Bronchus (tissue), 1 donor: ENCODE data around the genes MTRFR and TCTN2.

- PRO-cap, result no peak
Observed at GRCh38 chr12:122896318-122896658, 364 bp upstream of the VPS37B start.

DNA sequence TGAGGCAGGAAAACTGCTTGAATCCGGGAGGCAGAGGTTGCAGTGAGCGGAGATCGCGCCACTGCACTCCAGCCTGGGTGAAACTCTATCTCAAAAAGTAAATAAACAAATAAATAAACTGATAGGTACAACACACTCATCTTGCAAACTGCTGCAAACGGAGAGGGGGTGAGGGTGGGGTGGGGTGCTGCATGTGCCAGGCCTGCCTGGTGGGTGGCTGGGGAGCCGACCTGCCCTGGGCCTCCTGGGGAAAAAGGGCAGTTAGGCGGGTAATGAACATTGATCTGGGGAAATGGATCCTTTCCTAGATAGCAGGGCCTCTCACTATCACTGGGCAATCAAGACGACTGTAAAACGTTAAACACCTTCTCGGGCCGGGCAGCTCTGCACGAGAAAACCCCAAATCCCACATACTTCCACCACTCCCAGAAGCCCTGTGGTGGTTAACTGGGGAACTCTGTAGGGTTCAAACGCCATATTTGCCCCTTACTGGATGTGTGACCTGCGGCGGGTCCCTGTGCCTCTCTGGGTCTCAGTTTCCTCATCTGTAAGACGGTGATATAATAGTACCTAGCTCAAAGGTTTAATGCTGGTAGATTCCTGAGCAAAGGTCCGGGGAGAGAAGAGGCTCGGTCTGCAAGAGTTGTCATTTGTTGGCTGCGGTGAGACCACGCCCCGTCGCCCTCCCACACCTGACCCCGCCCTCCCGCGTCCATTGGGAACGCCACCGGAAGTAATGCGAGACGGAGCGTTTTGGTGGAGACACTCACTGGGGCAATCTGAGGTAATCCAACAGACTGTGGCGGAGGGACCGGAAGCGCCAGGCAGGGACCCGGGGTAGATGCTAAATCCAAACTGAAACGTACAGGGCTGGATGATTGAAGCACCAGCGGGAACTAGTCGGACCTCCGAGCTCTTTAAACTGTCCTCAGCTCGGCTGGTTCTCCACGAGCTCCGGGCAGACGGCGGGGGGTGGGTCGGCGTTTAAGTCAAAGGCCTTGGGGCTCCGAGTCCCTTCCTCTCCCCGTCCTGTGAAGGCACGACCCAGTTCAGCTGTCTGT, 769 bp upstream of the OGFOD2 start:
- PRO-cap, result bidirectional peak, plus-strand start at position 795 of the sequence, minus-strand start at position 624 of the sequence

DNA sequence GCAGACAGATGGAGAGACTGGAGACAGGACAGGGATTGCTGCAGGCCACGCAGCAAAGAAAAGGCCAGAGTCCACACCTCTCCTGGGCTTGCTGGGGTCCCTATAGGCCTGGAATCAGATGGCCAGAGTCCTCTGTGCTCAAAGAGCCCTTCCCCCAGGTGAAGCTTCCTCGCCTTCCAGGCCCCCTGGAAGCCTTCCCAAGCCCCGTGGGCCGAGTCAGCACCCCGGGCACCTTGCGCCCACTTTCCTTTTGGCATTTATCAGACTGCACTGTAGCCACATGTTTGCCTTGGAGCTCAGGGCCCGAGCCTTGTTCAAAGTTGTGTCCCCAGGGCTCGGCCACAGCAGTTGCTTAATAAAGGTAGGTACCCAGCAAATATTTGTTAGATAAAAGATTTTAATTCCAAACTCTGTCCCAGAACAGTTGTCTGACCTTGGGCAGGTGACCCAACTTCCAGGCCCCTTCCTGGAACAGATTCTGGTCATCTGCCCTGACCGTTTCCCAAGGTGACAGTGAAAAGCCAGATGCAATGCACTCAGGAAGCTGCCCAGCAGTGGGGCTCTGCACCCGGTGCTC, 81.4 kb downstream of the PITPNM2 start:
- PRO-cap, result no peak

DNA sequence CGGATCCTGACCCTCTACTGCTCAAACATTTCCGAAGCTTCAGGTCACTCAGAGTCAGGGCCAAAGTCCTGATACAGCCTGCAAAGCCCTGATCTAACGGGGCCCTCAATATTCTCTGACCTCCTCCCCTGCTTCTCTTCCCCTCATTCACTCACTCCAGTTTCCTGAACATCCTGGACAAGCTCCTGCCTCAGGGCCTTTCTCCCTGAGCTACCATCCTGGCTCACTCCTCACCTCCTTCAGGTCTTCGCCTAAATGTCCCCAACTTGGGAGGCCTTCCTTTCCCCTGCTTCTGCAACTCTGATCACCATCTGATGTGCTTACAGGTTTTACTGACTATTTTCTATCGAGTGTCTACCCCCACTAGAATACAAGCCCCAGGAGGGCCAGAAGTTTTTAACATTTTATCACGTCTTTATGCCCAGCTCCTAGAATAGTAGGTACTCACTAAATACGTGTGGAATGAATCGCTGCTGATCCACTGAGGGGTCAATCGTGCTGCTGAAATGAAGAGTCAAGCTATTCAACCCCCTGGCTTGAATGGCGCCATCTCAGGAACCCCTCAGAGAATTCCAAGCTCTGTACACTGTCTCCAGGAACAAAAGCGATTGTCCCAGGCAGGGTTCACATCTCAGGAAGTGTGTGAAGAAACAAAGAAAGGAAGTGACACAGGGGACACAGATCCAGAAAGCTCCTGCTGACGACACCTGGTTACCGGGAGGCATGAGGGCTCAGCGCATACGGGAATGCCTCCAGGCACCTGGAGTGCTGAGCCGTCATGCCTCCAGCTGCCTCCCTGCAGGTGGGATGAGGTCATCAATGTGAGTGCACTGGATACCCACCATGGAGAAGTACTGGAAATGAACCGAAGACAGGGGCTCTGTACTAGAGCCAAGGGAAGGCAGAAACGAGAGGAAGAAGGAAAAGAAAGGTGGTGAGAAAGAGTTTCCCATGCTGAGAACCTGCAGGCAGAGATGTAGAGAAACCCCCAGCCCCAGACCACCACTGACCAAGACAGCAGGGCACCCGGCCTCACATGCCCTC, 45.7 kb downstream of the PITPNM2 start:
- PRO-cap, result no peak

DNA sequence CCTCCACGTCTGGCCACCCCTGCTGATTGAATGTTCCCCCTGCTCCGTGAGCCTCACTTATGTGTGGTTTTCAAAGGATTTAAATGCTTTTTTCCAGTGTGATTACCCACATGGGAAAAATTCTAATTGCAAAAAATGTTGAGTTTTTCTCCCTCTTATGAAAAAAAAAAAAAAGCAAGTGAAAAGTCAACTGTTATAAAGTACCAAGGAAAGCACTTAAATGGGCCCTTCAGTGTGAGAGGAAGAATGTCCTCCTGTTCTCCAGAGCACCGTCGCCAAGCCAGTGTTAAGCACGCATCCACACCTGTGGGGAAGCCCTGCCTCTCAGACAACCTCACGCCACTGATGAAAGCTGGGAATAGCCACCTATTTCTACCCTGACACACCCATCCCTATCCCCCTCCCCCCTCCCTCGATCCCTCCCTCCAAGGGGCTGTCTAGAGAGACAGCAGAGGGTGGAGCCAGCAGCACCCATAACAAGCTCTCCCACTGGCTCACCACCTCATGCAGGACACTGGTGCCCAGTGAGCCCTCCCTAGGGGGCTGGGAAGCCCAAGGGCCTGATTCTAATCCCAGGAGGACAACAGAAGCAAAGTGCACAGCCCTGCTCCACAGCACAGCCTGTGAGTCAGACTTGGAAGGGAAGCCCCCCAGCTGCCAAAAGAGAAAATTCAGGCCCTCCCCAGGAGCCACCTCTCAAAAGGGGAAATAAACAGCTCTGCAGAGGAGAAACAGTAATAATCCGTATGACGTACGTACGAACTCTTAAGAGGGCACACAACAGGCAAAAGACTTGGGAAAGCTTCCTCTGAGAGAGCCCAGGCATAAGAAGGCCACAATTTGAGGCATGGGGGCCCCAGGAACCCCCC, 7.9 kb downstream of the PITPNM2 start:
- PRO-cap, result bidirectional peak, plus-strand start at position 505 of the sequence, minus-strand start at position 344 of the sequence; bidirectional peak, plus-strand start at position 811 of the sequence, minus-strand start at position 625 of the sequence

- PRO-cap, result bidirectional peak, plus-strand start at chr12:123233449, minus-strand start at chr12:123233142; bidirectional peak, plus-strand start at chr12:123233712, minus-strand start at chr12:123233642
Observed at GRCh38 chr12:123233300-123234006, at the start of gene MTRFR. MTRFR (plus strand) TSS chr12:123233436.

DNA sequence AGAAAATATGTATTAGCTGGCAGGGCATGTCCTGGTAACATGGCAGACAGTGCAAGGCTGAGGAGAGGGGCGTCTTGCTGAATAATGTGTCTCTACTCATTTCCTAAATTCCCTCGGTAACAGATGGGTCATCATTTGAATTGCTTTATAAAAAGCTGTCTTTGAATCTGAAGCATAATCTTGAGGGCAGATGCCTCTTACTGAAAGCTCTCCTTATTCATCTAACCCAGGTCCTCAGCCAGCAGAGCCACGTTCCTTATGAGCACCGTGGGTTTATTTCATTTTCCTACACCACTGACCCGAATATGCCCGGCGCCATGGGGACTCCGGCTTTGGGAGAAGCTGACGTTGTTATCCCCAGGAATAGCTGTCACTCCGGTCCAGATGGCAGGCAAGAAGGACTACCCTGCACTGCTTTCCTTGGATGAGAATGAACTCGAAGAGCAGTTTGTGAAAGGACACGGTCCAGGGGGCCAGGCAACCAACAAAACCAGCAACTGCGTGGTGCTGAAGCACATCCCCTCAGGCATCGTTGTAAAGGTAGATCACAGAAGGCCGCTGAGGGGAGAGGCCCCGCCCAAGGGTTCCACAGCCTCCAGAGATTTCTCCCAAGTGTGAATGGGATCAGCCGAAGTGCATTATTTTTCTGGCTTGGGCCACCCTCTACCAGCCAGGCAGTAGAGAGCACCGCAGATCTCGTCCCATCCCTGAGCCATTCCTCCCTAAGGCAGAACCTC, 18.1 kb downstream of the CDK2AP1 start:
- PRO-cap, result no peak

DNA sequence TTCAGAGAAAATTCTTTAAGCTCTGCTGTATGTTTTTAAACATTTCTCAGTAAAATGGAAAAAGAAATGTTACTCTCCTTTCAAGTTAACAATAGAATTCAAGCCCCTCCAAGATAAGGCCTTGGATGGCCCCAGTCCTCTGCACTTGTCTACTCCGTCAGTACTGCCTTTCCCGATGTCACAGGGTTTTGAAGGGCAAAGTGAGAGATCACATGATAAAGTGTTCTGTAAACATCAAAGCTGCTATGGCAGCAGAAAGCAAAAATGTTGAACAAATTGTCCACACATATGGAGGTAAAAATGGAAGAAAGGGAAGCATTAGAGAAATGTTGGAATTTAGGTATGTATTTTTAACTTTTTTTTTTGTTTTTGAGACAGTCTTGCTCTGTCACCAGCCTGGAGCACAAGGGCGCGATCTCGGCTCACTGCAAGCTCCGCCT, 33.5 kb upstream of the CDK2AP1 start:
- PRO-cap, result no peak

DNA sequence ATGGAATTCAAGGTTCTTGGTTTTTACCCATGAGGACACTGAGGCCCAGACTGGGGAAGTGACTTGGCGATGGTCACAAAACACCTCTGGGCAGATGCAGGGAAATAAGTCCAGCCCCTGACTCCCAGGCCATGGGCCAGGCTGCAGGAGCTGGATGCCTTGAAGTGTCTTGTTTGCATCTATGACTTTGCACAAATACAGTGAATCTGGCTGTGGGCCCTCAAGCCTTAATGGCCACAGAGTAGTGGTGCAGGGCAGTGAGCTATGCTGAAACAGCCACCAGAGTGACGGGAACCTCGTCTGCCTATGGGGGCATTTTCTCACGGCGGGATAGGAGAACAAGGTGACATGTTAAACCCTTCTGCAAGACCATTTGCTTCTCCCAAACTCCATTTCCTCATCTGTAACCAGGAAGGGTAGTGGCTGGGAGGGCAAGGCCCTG, 3.9 kb downstream of the KMT5A start:
- PRO-cap, result no peak

DNA sequence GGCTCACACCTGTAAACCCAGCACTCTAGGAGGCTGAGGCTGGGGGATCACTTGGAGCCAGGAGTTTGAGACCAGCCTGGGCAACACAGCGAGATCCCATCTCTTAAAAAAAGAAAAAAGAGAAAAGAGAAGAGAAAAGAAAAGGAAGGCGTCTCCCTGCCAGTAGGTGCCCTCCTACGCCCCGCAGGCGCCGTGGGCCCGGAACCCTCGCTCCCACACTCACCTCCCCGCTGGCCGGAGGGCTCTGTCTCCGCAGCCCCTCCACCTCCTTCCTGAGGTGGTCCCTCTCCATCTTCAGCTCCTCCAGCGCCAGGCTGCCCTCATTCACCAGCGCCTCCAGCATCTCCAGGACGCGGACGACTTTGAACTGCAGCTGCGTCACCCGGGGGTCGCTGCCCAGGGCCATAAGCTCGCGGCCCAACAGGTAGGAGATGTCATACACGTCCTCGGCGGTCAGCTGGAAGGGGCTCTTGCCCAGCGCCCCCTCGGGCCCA, 578 bp downstream of the RILPL2 start:
- PRO-cap, result no peak

GRCh38 chr12:123471405-123471733, 13.4 kb downstream of the SNRNP35 start:
- PRO-cap, result no peak

DNA sequence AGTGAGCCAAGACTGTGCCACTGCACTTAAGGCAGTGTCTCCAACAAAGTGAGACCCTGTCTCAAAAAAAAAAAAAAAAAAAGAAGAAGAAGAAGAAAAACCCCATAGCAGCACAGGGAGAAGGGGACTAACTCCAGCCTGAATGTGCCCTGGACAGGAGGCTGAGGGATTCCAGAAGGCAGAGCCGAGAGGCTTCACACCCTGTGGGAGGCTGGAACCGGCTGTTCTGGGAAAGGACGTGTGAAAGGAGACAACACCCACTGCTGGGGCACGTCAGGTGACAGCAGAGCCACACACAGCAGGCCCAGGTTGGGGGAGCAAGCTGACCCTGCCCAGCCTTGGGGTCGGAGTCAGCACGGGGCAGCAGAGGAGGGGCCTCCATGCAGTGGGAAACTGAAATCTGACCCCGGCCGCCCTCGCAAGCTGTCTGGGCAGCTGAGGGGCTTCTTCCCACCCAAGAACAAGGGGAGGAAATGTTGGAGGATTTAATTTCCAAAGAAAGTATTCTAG, 30.5 kb downstream of the SNRNP35 start:
- PRO-cap, result no peak

DNA sequence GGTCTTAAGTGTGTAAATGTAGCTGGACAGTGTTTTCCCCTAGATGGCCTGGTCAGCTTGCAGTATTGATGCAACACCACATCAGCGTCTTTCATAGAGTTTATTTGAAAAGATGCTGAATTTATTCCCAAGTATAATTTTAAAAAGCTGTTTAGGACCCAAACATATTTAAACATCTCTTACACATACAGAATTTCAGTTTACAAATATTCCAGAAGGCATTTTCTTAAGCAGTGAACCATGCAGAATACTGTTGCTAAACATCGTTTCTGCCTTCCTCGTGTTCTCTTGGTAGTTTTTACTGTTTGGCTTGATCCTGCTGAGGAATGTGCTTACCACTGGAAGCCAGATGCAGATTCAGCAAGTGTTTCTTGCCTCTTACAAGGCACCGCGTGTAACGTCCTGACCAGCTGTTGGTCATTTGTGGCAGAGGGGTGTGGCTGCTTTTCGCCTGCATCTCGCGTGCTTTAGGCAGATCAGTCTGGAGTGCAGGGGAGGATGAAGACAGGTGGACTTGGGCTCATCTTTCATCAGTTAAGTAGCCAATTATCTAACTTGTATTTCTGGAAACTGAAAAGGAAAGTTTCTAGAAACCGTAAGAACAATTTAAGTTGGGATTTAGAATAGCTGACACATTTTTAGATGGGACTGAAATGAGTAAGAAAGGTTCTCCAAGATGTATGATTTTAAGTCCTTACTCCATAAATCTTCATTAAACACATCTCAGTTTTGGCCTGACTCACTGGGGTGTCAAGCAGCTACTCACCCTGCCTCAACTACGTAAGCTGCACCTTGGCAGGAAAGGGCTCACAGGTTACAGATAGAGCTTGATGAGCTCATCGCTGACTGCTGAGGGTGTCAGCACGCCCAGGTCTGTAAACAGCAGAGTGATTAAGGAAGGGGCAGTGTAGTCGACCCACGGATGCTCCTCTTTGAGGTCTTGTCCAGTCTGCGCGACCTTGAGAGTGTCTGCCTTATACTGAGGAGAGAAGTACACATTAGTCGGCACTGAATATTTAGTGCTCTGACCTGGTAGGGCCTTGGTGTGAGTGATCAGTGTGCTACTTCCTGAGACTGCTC, 12.2 kb downstream of the EIF2B1 start:
- PRO-cap, result no peak

DNA sequence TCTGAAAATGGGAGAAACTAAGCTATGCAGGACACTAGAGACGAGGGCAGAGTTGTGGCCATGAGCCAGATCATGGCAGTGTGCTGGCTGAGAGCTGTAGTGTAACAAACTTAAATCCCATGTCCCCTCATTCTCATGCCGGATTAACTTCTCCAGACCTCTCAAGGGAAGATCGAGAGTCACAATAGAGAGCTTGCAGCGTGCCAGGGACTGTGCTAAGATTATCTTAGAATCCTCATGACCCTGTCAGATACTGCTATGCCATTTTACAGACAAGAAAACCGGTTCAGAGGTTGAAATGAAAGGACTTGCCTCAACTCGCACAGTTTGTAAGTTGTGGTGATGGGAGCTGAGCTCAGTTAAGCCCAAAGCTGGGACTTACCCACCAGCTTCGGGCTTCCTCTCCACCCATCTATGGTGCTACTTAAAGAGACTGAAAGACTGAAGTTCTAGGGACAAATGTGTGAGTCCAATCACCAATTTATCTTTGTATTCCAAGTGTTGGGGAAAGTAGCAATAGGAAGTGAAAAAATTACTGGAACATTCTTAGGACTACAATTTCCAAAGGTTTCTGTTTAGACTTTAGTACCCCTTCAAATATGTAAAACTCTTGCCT, 11.4 kb downstream of the EIF2B1 start:
- PRO-cap, result no peak

DNA sequence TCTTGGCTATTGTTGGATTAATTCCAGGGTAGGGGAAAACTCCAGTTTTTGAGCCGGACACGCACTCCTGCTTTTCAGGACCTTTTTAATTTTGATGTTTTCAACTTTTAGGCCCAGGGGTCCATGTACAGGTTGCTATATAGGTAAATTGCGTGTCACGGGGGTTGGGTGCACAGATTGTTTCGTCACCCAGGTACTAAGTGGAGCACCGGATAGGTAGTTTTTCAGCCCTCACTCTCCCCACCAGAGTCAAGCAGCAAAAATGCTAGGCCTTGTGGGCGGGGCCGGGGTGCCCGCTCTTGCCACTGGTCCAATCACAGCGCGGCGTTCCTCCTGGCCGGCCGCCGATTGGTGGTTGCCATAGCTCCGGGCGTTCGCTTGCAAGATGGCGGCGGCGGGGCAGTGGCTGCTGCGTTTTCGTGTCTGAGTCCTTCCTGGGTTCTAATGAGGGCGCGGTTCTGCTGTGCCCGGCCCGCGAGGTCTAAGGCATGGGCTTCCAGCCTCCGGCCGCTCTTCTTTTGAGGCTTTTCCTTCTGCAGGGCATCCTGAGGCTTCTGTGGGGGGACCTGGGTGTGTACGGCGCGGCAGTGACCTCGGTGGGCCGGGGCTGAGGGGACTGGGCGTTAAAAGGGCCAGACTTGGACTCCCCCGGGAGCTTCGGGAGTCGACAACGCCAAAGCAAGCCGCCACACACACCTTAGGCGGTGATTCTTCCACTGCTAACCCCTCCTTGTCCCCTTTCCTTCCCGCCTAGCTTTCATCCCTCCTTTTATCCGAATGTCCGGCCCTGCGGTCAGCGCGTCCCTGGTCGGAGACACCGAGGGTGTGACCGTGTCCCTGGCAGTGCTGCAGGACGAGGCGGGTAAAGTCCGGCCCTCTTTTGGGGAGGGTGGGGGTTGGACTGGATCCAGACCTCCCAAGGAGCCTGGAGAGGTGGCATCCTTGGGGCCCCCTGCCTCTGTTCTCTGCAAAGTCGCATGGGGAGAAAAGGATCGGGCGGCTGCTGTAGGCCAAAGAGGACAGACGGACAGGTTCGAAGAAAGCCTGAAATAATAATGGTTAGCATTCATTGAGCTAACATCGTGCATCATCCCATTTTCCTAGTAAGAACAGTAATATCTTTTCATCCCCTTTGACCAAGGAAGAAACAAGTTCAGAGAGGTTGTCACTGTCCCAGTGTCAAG, at the start of gene TCTN2:
Gene TCTN2, plus strand, starts transcription at position 361 of the 1,184 bp plus-strand sequence.
- PRO-cap, result bidirectional peak, plus-strand start at position 383 of the sequence, minus-strand start at position 248 of the sequence

- PRO-cap, result no peak
Observed at GRCh38 chr12:123726079-123726366, 13.9 kb downstream of the ATP6V0A2 start.

GRCh38 chr12:123762658-123763519, 788 bp downstream of the DNAH10 start:
- PRO-cap, result no peak

DNA sequence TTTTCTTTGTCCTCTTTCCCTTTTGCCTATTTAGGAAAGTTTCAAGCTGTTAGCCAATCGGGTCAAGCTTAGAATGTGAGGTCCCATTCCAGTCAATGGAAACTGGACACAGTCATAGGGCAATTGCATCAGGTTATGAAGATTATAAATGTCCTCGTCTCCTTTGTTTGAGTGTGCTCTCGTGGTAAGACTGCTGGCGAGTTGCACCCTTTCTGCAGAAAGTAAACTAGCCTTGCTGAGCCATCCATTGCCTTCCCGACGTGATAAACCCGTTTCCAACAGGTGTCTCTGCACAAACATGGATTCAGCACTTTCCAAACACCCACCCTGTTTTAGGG, 30.9 kb downstream of the CCDC92 start:
- PRO-cap, result no peak

DNA sequence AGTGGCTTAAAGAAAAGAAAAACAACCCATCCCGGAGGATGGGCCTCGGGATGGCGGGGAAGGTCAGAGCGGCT, 272 bp downstream of the ZNF664 start:
- PRO-cap, result no peak

DNA sequence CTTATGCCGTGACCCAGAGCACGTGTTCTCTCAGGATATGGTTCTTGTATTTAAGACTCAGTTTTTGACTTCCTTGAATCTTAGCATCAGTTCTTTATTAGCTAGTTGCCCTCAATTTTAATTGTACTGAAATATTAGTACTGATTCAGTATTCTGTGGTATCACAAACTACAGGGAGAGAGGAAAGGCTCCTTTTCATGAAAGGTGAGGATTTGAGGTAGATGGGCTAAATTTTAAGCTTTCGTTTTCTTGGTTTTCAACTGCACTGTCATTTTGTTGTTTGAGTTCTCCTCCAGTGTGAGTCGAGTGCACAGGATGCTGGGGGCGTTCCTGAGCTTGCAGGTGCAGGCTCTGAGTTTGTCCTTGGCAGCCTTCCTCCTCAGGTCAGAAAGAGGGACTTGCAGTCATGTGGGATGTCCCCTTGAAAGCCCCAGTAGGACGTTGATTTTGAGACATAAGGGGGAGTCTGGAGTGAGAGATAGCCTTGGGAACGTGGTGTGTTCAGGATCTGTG, 33.5 kb downstream of the ZNF664 start:
- PRO-cap, result no peak